Cardiac fibroblast (primary cell): ENCODE measurements around a stretch of chr3.

DNA sequence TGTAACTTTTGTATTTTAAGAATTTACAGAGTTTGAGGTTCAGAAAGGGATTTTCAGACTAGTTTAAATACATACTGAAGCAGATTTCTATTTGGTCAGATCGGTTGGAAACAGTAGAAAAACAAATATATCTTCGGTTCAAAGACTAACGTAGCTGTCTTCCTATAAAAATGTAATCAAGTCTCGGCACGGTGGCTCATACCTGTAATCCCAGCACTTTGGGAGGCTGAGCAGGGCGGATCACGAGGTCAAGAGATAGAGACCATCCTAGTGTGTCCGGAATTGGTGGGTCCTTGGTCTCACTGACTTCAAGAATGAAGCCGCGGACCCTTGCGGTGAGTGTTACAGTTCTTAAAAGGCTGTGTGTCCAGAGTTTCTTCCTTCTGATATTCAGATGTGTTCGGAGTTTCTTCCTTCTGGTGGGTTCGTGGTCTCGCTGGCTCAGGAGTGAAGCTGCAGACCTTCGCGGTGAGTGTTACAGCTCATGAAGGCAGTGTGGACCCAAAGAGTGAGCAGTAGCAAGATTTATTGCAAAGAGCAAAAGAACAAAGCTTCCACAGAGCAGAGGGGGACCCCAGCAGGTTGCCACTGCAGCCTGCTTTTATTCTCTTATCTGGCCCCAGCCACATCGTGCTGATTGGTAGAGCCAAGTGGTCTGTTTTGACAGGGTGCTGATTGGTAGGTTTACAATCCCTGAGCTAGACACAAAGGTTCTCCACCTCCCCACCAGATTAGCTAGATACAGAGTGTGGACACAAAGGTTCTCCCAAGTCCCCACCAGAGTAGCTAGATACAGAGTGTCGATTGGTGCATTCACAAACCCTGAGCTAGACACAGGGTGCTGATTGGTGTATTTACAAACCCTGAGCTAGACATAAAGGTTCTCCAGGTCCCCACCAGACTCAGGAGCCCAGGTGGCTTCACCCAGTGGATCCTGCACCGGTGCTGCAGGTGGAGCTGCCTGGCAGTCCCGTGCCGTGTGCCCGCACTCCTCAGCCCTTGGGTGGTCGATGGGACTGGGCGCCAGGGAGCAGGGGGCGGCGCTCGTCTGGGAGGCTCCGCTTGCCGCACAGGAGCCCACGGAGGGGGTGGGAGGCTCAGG is 80.6 kb upstream of the BCHE start:
- RRBS, result no CpG with 5 or more reads among the region's 30 CpGs

- RRBS, result no CpG with 5 or more reads among the region's 12 CpGs
These were observed 104.6 kb downstream of the ZBBX start for GRCh38 chr3:167275537-167275948.

GRCh38 chr3:167977974-167978589 is 117.6 kb downstream of the GOLIM4 start:
- RRBS, result no CpG with 5 or more reads among the region's 5 CpGs

DNA sequence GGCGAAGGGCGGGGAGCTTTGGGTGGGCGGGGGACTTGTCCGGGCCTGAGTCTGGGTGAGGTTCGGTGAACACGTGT is 291 bp upstream of the GOLIM4 start:
- RRBS, result 7% methylated on average over 3 of the region's 6 CpGs

- RRBS, result no CpG with 5 or more reads among the region's 6 CpGs
These were observed 153.4 kb upstream of the GOLIM4 start for GRCh38 chr3:168249196-168249418.

- RRBS, result no CpG with 5 or more reads among the region's 10 CpGs
These were observed 390.3 kb downstream of the MECOM start for GRCh38 chr3:169273047-169273865.

- RRBS, result no CpG with 5 or more reads among the region's 2 CpGs
These were observed 356.2 kb downstream of the MECOM start for GRCh38 chr3:169307214-169307717.

DNA sequence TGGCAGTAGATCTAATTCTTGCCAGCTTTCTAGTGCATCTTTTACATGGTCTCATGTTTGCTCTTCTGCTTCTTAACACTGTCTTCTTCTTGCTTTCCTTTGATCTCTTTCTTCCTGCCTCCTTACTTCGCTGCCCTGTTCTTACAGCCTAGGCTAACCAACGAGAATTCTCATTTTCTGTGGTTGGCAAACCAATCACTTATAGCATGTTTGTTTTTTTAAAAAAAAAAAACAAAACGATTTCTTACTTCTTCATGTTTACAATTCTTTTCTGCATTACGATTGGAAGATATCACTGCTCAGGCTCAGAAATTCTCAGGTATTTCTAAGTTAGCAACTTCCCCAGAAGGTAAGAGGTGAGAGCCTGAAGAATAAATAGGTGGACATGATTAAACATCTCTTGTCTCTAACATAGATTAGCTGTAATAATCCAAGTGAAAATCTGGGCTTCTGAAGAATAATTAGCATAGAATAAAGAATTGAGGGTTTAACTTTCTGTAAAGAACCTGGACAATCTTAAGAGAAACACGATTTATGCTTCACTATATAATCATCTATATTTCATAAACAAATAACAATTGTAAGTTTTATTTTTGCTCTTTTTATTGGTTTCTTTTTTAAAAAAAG is 241.9 kb downstream of the MECOM start:
- RRBS, result no CpG with 5 or more reads among the region's 5 CpGs

GRCh38 chr3:169539927-169540821 is 123.3 kb downstream of the MECOM start:
- RRBS, result no CpG with 5 or more reads among the region's 2 CpGs

GRCh38 chr3:169659049-169659600 is 4.4 kb downstream of the MECOM start:
- RRBS, result 10% methylated on average over 2 of the region's 9 CpGs

- RRBS, result 11% methylated on average over 4 of the region's 11 CpGs
These were observed 745 bp upstream of the MECOM start for GRCh38 chr3:169664256-169664657.

- RRBS, result 2% methylated on average over 5 of the region's 39 CpGs
These were observed 5.6 kb upstream of the MECOM start for GRCh38 chr3:169669020-169669542.

DNA sequence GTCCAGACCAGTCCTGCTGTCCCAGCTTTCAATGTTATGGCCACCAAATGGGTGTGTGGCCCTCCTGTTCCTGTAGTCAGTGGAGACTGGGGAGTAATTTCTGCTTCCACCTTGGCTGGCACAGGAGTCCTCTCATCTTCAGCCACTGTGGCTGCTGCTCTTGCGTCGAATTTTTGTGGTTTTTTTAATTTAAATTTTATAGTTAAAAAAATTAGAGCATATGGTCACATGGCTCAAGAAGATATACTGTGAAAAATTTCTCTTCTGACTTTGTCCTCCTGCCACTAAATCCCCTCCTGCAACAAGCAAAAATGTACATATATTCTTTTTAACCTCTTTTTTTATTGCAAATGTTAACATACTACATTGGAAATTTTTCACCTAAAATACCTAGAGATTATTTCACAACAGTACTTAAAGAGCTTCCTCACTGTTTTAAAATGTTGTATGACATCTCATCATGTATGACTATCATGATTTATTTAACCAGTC is 11.6 kb upstream of the SEC62 start:
- RRBS, result no CpG with 5 or more reads among the region's 2 CpGs

DNA sequence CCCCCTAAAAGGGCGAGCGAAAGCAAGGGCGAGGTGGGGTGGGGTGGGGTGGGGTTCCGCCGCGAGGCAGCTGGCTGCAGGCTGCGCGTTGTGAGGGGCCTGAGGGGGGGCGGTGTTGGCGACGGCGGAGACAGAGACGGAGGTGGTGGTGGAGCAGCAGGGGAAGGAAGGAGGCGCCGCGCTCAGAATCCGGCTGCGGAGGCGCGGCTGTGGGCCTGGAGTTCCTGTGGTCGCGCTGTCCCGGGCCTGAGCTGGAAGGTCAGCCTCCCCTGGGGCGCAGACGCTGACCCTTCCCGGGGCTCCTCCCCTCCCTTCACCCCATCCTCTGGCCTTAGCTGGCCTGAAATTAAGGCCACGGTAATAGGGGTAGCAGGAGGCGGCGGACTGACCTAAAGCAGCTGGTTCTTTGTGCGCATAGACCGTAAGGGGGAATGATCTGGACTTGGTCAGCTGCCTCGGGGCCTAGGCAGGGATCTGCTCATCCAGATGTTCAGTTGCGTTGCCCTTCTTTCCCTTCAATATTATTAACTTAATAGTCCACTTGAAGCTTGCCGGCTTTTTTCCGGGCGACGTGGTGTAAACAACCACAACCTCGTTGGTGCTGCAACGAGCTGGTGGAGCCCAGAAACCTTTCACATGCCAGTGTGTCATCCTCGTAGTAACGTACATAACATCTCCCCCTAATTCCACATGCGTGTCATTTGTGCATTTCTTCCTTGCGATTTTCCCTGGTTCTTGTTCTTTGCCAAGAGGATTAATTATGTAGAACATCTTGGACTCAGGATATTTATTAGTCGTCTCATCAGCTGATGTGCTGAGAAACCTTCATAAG is 532 bp downstream of the SEC62 start:
- RRBS, result 1% methylated on average over 10 of the region's 44 CpGs

GRCh38 chr3:169975452-169975753 is 8.8 kb downstream of the SEC62 start:
- RRBS, result no CpG with 5 or more reads among the region's 5 CpGs

- RRBS, result 6% methylated on average over 14 of the region's 45 CpGs
These were observed 860 bp downstream of the GPR160 start for GRCh38 chr3:170038572-170039137.

GRCh38 chr3:170045590-170045889 is 7.7 kb downstream of the GPR160 start:
- RRBS, result no CpG with 5 or more reads among the region's 2 CpGs

DNA sequence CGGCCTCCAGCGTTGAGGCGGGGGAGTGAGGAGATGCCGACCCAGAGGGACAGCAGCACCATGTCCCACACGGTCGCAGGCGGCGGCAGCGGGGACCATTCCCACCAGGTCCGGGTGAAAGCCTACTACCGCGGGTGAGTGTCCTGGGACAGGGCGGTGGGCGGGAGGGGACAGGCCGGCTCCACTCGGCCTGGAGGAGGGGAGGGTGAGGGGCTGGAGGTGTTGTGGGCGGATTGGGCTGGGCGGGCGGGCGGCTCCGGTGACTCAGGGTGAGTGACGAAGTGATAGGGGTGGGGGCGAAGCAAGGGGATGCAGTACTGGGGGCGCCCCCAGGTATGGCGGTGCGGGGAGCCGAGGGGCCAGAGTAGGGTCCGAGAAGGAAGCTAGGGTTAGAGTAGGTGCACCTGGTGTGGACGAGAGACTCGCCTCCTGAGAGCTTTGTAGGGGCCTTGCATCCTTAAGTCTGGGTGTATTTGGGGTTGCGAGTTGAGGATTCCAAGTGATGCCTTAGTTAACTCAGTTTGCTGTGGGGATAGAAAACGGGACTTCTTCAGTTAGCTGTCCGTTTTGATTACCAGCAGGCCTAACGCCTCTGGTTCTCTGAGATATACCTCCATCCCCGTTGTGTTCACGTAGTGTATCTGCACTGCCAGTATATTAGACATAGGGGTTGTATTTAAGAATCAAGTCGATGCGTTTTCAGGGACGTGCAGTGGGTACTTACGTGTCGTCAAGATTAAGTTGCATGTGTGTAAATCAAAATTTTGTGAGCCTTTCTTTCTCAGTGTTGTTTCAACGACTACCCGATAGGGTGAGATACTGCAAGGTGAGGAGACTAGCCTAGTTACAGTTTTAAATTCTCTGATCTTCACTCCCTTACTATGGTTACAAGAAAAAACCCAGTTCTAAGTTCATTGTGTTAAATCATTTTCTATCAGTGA is 683 bp downstream of the PRKCI start:
- RRBS, result 1% methylated on average over 13 of the region's 43 CpGs

GRCh38 chr3:170866654-170866990 is 3.4 kb downstream of the RPL22L1 start:
- RRBS, result no CpG with 5 or more reads among the region's 2 CpGs

DNA sequence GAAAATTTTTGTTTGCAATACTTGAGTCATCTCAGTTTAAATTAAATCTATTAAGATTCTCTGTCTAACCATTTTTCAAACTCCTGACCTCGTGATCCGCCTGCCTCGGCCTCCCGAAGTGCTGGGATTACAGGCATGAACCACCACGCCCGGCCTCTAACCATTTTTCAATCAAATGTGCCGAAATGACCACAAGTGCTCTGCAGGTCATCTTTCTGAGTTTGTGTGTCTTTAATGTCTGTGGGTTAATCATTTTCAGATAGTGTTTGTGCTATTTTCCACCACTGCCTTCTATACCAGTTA is 18.6 kb upstream of the SLC2A2 start:
- RRBS, result no CpG with 5 or more reads among the region's 7 CpGs